ENCODE measurements around a stretch of chr6.

GRCh38 chr6:169703088-169703534, 1.2 kb downstream of the C6orf120 start:
- RRBS: no CpG with 5 or more reads among the region's 3 CpGs

DNA sequence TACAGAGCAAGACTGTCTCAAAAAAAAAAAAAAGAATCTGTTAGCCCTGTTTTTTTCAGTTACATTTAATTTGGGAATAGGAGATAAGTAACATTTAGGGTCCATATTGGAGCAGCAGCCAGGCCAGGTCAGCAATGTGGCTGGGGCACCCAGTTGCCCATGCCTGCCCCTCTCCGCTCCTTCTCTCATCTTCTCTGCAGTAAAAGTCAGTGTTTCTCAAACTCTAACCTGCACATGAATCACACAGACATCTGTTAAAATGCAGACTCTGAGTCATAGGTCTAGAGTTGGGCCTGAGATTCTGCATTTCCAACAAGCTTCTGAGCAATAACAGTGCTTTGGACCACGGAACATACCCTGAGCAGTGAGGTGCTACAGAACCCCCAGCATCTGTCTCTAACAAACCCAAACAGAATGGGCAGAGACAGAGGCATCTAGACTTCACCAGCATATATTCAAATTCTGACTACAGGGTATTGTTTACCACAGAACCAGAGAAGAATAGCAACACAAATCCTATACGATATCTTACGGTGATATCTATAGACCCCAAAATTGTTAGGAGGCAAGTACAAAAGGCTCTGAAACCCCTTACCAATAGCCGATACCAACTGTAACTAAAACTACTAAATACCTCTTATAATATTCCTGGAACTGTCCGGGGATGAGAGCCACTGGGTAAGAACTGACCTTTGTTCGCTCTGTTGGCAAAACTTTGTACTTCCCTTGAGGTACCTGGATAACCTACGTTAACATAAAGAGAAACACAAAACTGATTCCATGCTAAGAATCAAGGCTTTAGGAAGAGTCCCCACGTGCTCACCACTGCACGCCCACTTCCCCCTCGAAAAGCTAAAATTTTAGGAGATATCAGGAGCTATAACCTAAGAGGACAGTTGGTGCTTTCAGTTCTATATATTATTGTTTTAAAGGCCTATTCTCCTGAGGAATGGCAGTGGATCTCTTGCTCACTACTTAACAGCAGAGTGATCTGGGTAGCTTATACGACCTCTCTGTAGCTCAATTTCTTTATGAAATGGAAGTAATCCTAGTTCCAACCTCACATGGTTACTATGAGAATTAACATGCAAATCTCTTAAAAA, 9.8 kb downstream of the PHF10 start:
- RRBS: no CpG with 5 or more reads among the region's 12 CpGs

GRCh38 chr6:169763663-169764385, 12.4 kb downstream of the ERMARD start:
- RRBS: no CpG with 5 or more reads among the region's 19 CpGs

- RRBS: no CpG with 5 or more reads among the region's 16 CpGs
These were observed 238.6 kb downstream of the ERMARD start for GRCh38 chr6:169990045-169990477.

- RRBS: no CpG with 5 or more reads among the region's 18 CpGs
These were observed 268.4 kb downstream of the DLL1 start for GRCh38 chr6:170022426-170022837.

DNA sequence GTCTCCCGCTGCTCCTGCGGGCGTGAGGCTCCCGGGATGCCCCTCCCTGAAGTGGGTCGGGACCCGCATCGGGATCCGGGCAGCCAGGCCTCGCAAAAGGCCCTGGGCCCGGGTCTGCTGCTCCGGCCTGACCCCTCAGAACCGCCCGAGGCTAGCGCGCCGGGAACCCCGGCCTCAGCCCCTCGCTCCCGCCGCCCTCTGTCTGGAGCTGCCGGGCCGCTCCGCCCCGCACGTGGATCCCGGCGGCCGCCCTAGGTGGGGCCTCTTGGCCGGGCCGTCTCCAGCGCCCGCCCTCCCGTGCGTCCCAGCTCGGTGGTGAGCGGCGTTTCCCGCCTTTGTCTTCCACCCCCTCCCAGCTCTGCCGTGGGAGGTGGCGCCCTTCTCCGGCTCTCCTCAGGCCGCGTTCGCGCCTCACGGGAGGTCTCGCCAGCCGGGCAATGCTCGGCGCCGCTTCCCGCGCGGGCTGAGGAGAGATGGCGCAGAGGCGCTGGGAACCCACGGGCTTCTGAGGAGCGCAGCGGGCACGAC, 267.7 kb downstream of the DLL1 start:
- RRBS: 89% methylated on average over 26 of the region's 60 CpGs

DNA sequence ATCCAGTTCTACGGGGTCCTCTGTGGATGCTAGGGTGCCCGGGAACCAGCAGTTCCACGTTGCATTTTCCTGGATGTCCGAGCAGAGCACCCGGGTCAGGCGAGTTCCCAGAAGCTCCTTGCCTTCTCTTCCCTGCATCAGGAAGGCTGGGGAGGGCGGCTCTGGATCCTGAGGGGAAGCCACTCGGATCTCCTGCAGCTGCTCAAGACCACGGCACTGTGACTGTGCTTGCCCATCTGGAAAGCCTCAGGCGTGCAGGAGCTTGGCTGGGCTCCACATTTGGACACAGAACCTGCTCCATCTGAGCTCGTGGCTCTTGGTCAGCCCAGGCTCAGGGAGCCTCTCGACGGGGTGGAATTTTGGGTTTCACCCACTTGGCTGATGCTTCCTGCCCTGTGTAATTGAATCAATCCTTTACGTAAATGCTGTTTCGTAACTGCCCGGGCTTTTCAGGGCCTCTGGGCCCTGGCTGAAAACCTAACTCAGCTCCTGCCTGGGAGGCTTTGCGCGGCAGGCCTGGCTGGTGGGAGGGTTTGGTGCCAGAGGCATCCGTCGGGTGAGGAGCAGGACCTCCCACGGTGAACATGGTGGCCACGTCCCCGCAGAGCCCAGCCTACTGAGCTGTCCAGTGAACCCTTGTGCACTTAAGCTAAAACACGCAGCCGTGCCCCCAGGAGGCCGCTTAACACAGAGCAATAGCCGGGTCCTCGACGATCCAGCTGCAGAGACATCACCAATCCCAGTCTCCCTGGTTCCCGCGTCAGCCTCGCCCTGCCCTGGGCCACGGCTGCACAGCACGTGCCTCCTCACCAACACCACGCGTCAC, 241.1 kb downstream of the DLL1 start:
- RRBS: 53% methylated on average over 4 of the region's 36 CpGs

DNA sequence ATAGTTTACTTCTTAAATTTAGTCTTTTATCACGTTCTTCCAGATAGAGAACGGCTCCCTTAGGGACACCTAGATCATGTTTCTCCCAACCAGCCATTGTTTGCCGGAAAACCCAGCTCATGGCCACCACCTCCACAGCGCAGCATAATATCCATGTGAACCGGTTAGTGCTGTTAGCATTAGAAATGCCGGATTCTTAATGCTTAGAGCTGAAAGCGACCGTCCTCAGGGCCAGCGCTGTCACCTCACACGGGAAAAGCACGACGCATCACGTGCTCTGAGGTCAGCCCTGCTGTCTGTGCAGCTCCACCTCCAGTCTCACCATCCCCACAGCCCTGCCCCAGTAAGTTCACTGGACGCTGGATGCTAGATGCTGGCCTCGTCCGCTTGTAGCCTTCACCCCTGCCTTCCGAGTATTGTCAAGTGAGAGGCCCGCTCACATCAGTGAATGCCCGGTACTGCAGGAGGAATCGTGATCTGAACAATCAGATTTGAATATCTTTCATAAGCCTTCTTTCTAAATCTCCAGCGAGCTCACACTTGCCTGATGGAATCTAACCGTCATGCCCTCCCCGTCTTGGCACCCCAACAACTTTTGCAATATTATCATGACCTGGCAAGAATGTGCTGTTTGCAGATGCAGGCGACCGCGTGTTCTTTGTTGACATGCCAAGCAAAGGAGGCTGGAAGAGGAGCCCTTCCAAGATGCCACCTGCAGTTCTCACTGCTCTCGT, 65.0 kb downstream of the DLL1 start:
- RRBS: 89% methylated on average over 2 of the region's 27 CpGs

DNA sequence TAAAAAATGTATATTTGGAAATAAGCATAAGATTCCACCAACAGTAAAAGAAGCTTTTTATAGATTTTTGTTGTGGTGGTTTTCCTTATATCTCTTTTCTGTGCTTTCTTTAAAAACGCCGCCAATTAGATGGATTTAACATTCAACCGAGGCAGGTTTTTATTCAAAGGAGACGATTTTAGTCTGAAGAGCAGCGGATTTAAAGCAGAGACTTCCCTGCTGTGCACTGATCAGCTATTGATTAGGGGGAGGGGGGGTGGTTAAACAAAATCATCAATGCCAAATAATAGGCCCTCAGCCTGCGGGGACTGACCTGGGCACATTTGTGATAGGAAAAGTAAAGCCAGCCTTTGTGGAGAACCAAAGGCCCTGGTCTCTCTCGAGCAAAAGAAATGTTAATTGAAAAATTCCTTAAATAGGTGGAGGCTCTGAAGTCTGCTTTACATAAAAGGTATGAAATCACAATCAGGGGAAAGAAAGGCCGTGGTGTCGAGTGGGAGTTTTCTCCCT, 55.8 kb downstream of the DLL1 start:
- RRBS: no CpG with 5 or more reads among the region's 9 CpGs

DNA sequence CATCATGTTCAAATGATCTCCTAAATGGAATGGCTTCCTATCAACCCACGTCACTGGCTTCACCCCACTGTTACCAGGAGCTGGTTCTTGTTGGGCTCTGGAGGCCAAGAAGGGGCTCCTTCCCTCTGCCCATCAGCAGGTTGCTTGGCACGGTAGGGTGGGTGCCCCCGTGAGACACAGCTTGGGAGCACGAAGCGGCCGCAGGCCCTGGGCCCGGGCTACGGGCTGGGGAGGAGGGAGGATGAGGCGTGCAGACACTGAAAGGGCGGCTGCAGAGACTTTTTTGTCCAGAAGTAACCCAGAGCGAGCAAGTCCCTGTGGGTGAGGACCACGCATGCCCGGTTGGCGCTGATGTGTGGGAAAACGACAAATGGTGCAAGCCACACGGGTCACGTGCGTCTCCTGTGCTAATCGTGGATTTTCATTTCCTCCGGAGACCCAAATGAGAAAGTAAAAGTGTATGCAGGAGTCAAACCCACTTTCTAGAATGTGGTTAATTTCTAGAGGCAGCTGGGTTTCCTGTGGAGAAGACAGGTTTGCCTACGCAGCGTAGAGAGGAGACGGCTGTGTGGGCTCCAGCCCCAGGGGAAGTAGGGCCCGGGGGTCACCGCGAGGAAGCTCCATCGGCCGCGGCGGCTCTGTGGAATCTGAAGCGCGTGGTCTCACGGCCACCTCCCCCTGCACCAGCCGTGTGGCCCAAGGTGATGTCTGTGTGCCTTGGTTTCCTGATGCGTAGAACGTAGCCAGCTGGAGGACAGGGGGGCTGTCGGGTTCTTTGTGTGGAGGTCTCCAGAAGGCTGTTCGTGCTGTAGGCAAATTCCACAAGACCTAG, 19.1 kb downstream of the DLL1 start:
- RRBS: 91% methylated on average over 5 of the region's 38 CpGs

GRCh38 chr6:170352141-170352738, 45.7 kb downstream of the FAM120B start:
- RRBS: no CpG with 5 or more reads among the region's 3 CpGs

- RRBS: no CpG with 5 or more reads among the region's 12 CpGs
These were observed 65.8 kb downstream of the FAM120B start for GRCh38 chr6:170372095-170373085.